Jurkat, Clone E6-1 (cell line): ENCODE measurements around the gene RPP40.

- RRBS: 85% methylated on average over 9 of the region's 21 CpGs
Observed at GRCh38 chr6:3725662-3726447, 25.7 kb downstream of the PXDC1 start.

- RRBS: no CpG with 5 or more reads among the region's 5 CpGs
Observed at GRCh38 chr6:3796208-3796829, 44.8 kb upstream of the PXDC1 start.

DNA sequence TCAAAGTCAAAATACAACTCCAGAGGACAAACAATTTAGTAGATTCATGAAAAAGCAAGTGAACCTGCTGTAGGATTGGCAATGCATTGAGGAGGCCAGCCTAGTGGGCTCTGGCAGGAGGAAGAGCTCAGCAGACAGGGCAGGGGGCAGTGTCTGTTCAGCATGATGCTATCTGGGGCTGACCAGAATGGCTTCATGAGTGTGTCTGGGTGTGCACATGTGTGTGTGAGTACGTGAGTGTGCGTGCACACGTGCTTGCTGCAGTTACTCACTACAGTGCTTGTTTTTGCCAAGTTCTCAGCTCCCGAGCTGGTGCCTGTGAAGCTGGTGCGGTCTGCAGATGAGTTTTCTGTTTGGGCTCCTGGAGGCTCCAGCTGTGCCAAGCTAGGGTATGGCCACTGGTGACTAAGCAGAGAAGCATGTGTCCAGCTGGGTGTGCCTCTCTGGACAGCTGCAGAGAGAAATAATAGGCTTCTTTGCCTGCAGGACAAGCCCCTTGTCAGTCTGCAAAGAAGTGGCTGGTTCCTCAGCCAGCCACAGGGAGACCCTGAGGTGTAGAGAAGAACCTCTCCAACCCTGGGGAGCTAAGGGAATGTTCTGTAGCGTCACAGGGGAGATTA lies 40.4 kb upstream of the FAM50B start:
- RRBS: no CpG with 5 or more reads among the region's 6 CpGs

- RRBS: no CpG with 5 or more reads among the region's 8 CpGs
Observed at GRCh38 chr6:3869819-3870428, 20.8 kb downstream of the FAM50B start.

GRCh38 chr6:3905436-3906465 lies 56.6 kb downstream of the FAM50B start:
- RRBS: no CpG with 5 or more reads among the region's 23 CpGs

DNA sequence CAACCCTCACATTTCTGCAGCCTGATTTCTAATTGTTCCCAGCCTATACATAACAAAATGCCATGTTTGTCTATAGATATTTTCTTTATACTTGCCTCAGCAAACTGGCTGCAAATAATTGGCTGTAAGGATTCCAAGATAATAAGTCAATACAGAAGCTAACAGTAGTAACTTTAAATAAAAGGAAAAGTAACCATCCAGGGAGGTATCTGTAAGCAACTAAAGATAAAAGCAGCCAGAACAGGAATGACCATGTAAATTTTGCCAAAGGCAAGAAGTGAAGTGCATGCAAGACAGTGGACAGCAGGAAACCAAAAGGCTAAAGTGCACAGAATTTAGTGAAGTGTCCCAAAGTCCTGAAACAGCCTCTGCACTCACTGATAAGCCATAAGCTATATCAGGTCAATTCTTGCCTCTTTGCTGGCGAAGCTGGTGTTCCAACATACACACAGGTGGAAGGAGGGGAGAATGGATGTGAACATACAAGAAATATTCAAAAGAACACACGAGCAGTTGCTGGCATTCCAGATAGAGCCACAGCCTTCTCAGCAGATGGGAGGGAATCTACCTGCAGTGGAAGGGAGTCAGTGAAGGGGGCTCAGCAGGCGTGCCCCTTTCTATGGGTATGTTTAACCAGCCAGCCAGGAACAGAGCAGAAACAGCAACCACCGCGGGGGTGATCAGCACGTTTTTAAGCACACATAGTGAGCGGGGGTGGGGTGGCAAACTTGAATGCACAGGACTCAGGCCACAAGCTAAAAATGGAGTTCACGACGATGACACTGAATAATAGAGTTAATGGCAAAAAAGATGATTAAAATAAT lies 1.4 kb downstream of the ECI2 start:
- RRBS: no CpG with 5 or more reads among the region's 9 CpGs

DNA sequence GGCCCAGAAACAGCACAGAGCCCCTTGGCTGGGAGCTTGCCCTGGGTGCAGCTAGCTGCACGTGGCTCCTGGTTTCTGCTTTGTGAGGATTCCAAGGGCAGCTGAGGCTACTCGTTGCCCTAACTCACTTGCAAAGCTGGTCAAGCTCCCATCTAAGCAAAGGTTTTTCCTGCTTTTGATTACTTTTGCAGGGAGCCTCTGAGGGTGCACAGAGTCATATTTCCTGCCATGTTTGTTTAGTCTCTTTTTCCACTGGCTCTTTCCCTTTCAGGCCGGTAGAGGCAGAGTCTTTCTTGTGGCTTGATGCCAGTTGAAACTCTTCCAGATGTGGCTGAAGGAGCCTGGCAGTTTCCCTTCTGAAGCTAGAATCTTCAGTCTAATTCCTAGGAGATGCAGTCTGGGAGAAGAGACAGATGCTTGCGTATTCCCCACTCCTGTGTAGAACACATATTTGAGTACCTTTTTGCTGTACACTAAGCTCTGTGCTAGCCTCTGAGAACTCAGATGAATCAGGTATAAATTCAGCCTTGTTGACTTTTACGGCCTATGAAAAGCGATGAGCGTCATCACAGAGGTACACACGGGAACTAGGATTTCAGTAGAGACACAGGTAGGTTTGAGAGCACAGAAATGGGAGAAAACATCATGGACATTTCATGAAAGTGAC lies 118.6 kb upstream of the ECI2 start:
- RRBS: no CpG with 5 or more reads among the region's 8 CpGs

DNA sequence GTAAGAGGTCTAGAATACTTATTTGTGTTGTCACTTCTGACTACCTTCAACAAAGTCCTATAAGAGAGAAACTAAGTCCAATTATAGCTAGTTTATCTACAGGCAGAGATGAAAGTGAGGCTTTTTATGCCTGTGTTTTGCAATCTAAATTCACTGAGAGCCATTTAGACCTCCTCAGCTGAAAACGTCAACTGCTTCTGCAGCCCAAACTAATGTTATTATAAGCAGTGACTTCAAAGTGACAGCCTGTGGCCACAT lies 300.4 kb upstream of the ECI2 start:
- RRBS: no CpG with 5 or more reads among the region's 1 CpG

GRCh38 chr6:4647271-4647955 lies 128.8 kb upstream of the CDYL start:
- RRBS: 40% methylated on average over 2 of the region's 17 CpGs

DNA sequence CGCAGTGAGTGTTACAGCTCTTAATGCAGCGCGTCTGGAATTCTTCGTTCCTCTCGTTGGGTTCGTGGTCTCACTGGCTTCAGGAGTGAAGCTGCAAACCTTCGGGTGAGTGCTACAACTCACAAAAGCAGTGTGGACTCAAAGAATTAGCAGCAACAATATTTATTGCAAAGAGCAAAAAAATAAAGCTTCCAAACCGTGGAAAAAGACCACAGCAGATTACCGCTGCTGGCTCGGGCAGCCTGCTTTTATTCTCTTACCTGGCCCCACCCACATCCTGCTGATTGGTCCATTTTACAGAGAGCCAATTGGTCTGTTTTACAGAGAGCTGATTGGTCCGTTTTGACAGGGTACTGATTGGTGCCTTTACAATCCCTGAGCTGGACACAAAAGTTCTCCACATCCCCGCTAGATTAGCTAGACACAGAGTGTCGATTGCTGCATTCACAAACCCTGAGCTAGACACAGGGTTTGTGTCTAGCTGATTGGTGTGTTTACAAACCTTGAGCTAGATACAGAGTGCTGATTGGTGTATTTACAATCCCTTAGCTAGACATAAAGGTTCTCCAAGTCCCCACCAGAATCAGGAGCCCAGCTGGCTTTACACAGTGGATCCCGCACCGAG lies 51.4 kb upstream of the CDYL start:
- RRBS: no CpG with 5 or more reads among the region's 15 CpGs

DNA sequence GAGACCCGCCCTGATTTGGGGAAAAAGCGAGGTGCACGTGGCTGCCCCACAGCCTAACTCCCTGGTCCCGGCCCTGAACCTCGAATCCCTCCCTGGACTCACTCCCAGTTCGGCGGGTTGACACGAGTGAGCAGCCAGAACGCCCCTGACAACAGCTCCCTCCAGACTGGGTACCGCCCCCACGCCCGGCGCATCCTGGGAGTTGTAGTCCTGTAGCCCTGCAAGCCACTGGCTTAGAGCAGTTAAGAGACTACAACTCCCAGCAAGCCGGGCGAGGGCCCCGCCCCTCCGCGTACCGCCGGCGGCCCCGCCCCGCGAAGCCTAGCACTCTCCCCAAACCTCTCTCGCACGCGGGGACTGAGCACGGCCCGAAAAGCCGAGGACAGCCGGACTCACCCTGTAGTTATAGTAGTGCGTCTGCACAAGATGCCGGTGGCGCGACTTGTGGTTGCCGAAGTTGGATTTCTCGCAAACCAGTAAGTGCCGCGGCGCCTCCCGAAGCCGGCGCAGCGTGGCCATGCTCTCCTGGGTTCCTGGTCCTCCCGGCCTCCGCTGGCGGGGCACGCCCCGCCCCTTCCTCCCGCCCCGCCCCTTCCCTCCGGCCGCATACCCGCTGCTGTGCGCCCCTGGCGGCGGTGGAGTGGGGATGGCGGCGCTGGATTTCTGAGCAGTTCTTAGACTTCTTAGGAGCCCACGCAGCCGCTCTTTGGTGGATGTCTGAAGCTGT lies at the start of gene RPP40:
Gene RPP40, minus strand, starts transcription at position 554 of the 727 bp plus-strand sequence.
- RRBS: 2% methylated on average over 31 of the region's 61 CpGs

GRCh38 chr6:5175625-5176043 lies 85.1 kb downstream of the LYRM4 start:
- RRBS: 53% methylated on average over 2 of the region's 6 CpGs

GRCh38 chr6:5278090-5278580 lies 16.8 kb downstream of the FARS2 start:
- RRBS: no CpG with 5 or more reads among the region's 7 CpGs

- RRBS: no CpG with 5 or more reads among the region's 14 CpGs
Observed at GRCh38 chr6:5287206-5288198, 26.2 kb downstream of the FARS2 start.

- RRBS: 88% methylated on average over 2 of the region's 18 CpGs
Observed at GRCh38 chr6:5701084-5701772, 305.5 kb downstream of the NRN1 start.

DNA sequence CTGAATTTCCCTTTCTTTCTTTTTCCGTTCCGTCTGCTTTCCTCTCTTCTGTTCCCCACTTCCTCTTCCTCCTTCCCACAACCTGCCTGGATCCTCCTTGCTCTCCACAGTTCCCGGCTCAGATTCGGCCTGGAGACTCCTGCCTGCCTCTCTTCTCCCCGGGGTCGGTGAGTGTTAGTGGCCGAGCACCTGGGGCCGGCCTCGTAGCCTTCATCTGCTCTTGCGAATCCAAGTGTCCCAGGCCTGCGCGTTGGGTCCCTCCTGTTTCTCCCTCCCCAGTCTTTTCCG lies 7.0 kb downstream of the NRN1 start:
- RRBS: no CpG with 5 or more reads among the region's 13 CpGs

GRCh38 chr6:6331357-6331906 lies 11.0 kb upstream of the F13A1 start:
- RRBS: no CpG with 5 or more reads among the region's 7 CpGs

DNA sequence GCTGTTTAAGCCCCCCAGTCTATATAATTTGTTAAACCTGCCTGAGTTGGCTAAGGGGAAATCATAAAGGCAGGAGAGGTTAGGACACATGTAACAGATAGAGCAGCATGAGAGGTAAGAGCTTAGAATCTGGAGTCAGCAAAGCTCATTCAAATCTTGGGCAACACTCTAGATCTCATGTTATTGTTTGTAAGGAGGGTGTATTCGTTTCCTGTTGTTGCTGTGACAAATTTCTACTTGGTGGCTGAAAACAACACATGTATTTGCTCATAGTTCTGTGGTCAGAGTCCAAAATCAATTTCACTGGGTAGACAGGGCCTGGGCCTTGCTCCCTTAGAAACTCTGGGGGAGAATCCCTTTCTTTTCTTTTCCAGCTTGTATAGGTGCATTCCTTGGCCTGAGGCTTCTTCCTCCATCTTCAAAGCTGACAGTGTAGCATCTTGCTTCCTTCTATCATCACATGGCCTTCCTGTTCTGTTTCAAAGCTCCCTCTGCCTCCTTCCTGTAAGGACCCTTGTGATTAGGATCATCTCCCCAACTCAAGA lies 4.4 kb downstream of the LY86 start:
- RRBS: no CpG with 5 or more reads among the region's 1 CpG

- RRBS: no CpG with 5 or more reads among the region's 2 CpGs
Observed at GRCh38 chr6:6689273-6689896, 100.9 kb downstream of the LY86 start.

- RRBS: no CpG with 5 or more reads among the region's 16 CpGs
Observed at GRCh38 chr6:6725176-6725613, 136.7 kb downstream of the LY86 start.